Fibroblast of villous mesenchyme (primary cell): Measurements from ENCODE around the gene ODC1.

GRCh38 chr2:10446595-10447342, 1.4 kb downstream of the ODC1 start:
- CAGE, long polyA plus RNA, result no peak

DNA sequence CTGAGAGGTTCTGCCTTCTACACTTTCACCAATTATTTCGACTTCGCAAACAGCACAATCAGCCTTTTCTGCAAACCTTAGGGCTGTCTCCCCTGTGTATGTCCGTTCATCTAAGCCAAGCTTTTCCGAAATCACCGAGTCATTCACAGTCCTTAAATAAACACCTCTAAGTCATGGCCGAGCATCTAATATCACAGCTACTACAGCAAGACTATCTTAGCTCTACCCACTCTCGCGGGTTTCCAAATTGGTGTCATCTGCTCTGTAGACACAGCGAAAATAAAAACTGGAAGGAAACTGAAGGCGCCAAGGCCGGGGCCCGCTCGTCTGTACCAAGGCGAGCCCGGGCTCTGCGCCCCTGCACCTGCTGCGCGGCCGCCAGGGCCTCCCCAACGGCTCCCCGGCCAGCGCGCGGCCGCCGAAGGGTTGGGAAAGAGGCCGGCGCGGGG, 705 bp downstream of the ODC1 start:
- CAGE, long polyA plus RNA, result no peak

DNA sequence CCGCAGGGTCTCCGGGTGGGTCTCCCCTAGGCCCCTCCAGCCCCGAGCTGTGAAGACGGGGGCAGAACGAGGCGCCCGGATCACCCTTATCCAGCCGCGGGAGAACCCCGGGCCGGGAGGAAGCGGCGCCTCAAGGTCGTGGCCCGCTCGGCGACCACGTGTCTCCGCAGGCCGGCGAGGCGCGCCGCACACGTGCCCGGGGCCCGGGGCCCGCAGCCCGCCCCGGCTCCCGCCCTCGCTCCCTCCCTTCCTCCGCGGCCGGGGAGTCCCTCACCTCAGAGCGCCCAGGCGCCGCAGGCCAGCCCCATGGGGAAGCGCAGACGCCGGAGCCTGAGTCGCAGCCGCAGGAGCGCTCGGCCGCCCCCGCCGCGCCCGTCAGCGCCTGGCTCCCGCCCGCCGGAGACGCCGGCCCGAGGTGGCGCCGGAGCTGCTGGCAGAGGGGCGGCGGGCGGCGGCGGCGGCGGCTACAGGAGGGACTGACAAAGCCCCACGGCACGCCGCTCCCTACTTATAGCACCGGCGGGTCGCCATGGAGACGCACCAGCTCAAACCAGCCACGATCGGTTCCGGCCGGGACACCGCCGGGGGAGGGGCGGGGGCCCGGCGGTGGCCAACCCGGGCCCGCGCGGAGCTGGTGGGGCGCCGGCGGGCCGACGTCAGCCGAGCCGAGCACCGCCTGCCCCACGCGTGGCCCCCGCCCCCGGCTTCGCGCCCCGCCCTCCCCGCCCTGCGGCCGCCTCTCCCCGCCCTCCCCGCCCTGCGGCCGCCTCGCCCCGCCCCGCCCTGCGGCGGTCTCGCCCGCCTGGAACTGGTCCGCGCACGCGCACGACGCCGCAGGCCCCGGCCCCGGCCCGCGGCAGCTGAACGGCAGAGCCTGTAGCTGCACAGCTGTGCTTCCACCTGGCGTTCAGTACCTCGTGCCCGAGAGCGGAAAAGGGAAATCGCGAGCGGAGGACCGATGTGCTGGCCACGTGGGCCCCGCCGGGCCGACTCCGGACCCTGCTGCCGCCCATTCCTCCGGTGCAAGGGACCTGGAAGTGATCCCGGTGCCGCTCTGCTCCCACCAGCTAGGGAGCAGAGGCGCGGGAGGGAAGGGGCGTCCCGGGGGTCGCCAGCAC, at the start of gene ODC1:
Gene ODC1, minus strand, starts transcription at position 481 of the 1,118 bp plus-strand sequence.
- CAGE, long polyA plus RNA, result no peak

DNA sequence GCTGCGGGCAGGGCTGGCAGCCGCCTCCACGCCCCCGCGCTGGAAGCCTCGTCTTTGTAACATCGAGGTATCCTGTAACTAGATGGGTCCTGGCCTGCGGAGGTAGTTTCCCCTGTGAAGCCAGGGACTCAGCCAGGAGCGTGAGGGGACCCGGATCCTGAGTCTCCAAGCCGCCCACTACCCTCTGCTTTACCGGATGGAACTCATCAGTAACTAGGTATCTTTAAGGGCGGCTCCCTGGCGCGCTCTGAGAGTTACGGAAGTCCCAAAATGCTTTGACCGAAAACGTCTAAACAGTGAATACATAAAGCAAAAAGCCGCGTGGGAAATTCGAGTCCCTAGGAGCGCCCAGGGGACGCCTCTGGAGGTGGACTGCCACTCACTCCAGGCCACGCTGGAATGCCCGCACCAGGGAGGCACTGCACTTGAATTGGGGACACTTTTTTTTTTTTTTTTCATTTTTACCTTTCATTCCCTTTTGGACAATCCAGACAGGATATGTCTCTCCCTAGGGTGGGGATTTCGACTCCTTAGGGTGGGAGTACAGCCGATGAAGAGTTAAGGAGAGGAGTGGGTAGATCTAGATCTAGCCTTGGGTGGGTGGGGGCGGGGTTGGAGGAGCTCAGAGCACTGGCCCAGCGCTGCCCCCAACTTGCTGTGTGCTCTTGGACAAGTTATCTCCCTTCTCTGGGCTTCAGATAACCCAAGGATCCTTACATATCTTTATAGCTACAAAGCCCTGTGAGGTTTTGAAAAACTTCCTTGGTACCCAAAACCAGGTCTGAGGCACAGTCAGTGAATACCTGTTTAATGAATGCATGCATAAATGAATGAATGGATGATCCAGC, 1.1 kb upstream of the ODC1 start:
- CAGE, long polyA plus RNA, result no peak

DNA sequence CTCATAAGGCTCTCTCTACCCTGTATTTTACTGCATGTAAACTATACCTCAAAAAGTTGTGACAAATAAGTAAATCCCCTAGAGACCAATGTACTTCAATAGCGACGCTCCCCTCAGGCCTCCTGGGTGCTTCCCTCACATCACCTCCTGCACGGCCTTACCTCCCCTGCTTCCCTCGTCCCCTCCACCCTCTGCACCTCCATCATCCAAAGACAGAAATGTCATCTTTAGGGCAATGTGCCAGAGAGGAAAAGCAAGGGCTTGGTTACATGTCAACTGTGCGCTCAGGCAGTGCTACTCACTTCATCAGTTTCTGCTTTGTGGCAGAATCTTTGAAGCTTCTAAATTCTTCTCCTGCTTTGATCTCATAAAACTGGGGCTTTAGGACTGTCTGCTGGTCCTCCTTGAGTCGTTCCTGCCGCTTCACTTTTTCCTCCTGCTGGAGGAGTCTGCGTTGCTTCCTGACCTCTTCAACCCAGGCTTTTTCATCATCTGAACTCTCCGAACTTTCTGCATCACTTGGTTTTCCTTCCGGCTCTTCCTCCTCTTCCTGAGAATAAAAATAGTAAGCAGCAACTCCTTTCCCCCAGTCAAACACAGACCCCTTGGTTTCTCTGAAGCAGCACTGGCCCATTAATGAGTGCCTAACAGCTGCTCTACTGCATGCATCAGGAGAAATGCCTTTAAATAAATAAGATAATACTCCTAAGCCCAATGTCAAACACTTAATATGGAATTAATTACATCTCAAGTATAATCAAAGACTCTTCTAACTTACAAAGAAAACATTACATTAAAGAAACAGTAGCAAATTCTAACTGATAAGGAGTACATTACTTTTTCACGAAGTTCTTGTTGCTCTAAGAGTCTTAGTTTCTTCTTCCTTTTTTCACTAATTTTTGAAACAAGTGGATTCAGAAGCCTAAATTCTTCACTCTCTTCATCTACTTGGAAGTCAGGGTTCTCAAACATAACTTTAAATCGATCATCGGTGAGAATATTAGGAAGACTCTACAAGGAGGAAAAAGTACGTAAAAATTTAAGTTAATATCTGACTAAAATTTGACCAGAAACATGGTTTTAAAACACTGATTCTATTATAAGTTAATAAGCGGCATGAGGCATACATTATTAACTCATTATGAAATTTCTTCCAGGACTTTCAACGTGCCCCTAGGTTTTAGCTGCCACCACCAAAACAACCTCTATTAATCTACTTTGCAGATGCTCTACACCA, 100.6 kb downstream of the NOL10 start:
- CAGE, long polyA plus RNA, result no peak

DNA sequence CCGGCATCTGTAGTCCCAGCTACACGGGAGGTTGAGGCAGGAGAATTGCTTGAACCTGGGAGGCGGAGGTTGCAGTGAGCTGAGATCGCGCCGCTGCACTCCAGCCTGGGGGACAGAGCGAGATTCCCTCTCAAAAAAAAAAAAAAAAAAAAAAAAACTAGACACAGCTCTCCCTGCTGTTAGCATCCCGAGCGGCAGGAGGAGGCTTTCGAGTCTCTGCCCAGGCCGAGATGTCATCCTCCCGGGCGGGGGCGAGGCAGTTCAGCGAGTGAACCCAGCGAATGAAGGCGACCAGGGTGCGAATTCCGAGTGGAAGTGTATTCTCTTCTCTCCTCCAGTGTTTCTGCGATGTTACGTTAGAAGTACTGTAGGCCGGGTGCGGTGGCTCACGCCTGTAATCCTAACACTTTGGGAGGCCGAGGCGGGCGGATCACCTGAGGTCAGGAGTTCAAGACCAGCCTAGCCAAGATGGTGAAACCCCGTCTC, 552 bp upstream of the NOL10 start:
- CAGE, long polyA plus RNA, result no peak

DNA sequence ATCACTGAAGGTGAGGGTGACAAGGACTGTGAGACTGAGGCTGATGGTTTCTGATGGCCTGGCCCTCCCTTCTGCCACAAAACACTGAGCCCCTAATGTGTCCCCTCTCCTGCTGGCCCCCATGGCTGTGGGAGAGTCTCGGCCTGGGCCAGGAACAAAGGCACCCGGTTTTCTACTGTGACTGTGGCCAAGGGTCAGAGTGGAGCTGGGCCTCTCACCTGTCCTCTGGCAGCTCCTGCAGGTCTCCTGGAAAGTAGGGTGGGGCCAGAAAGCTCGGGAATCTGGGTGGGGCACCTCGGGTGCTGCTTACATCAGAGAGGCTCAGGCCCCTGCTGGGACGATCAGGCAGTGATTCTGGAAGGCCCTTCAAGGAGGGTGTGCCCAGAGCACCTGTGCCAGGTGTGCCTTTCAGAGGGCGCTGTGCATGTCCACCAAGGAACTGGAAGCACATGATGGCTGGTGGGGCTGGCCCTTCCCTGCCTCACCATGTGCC, 43.9 kb downstream of the ATP6V1C2 start:
- CAGE, long polyA plus RNA, result no peak

DNA sequence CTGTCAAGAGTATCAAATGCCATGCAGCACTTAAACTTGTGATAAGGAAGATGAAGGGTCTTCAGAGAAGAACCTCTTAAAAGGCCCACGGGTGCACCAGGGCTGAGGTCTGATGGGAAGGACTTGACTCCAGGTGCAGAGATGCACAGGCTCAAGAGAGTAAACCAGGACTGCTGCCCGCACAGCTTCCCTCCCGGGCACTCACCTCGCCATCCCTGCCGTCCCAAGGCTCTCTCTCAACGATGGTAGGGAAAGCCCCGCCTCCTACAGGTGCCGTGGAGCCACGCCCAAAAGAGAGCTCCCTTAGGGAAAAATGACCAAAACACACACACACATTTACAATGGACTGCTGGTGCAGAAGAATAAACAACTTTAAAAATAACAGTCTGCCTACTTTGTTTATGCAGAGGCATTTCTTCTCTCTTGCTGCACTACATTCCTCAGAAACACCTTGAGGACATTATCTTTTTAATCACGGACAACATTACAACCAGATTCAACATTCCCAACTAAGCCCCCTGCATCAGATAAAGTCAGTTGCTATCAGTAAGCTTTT, 27.8 kb downstream of the PDIA6 start:
- CAGE, long polyA plus RNA, result start-site peak on the minus strand centred at position 258 of the sequence, 96 bp wide, 687 and 722 reads in 2 replicates

GRCh38 chr2:10983071-10983968, 71.6 kb downstream of the KCNF1 start:
- CAGE, long polyA plus RNA, result no peak

DNA sequence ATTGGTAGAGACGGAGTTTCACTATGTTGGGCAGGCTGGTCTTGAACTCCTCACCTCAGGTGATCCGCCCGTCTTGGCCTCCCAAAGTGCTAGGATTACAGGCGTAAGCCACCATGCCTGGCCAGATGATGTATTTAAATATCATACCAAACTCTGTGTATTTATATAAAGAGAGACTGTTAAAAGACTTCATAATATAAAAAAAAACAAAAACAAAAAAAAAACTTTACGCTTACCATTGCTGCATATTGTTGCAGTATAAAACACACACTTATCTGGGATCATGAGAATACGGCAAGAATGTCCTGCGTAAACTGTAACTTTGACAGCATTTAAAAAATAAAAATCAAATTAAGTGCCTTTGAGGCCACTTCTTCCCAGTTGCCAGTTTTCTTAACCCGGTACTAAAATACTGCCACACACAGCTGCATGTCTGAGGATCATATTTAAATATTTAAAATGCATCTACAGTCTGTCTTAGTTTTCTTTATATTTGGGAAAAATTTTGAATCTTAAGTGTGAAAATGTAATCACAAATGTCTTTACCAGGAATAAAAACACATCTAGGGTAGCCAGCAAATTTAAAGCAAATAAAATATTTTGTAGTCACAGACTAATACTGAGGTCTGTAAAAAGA, 26.7 kb downstream of the SLC66A3 start:
- CAGE, long polyA plus RNA, result no peak

GRCh38 chr2:11192155-11192957, 37.1 kb downstream of the SLC66A3 start:
- CAGE, long polyA plus RNA, result no peak

DNA sequence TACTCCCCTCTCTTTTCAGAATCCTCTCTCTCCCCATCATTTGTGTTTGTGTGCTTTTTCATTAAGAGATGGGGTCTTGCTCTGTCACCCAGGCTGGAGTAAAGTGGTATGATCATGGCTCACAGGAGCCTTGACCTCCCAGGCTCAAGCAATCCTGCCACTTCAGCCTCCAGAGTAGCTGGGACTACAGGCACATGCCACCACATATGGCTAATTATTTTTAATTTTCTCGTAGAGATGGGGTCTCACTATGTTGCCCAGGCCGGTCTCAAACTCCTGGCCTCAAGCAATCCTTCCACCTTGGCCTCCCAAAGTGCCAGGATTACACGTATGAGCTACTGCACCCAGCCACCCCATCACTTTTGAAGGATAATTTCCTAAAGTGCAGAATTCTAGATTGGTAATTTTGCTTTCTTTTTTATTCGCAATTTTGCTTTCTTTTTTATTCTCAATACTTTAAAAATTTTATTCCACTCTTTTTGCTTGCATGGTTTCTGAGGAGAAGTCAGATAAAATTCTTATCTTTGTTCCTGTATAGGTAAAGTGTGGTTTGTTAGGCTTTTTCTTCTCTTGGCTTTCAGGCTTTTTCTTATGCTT, 74.6 kb downstream of the ROCK2 start:
- CAGE, long polyA plus RNA, result no peak

DNA sequence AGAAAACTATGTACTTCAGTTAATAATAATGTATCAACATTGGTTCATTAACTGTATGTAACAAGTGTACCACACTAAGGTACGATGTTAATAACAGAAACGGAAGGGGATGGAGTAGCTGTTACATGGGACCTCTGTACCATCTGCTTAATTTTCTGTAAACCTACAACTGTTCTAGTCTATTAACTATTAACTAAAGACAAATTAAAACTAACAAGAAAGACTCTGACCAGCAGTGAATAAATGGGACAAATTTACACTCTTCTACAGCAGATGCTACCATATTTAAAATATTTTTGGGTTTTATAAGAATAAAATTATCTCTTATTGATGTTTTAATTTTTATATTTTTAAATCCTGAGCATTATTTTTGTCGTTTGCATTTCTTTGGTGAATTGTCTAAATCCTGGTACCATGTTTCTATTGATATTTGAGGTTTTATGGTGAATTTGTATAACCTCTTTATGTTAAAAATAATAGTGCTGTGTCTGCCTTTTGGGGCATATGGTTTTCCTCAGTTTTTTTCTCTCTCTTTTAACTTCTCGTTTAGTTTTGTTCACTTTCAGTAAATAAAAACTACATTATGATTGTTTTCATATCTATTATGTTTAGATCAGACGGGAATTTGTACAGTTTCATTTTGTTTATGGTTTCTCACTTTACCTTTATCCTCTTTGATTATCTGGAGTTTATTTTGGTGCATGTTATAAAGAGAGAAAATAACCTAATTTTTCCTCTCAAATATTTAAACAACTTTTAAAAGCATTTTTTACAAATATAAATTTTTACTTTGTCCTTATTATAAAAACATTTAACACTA, 31.1 kb downstream of the ROCK2 start:
- CAGE, long polyA plus RNA, result no peak

DNA sequence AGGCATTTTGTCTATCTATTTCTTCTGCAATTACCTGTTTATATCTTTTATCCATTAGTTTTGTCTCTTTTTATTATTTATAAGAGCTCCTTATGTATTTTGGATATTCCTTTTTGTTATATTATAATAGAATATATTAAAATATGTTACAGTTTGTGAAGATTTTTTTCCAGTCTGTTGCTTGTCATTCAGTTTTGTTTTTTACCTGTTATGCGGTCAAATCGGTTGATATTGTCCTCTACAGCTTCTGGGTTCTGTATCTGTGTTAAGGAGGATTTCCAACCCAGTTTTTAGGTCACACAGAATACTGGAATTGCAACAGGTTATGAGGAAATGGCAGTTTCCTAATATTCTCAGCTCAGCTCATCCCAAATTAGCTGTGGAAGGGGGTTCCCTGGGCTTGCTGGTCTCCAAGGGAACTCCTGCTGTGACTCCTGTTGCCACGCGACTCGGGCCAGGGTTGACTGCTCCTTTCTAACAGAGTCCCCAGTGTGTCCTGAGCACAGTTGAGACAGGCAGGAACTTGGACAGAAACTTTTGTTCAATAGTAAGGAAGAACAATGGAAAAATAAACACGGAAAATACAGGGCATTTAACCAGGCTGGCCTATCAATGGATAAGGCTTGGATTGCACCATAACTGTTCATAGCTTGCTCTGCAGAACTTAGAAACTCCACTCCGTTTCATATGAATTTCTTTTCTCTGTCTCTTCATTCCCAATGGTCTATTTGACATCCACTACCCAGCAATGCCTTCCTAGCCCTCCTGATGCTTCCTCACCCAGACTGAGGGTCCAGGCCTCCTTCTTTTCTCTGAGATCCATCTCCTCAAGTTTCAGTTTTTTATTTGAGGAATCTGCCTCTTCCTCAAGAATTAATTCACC, 3.8 kb upstream of the ROCK2 start:
- CAGE, long polyA plus RNA, result no peak

DNA sequence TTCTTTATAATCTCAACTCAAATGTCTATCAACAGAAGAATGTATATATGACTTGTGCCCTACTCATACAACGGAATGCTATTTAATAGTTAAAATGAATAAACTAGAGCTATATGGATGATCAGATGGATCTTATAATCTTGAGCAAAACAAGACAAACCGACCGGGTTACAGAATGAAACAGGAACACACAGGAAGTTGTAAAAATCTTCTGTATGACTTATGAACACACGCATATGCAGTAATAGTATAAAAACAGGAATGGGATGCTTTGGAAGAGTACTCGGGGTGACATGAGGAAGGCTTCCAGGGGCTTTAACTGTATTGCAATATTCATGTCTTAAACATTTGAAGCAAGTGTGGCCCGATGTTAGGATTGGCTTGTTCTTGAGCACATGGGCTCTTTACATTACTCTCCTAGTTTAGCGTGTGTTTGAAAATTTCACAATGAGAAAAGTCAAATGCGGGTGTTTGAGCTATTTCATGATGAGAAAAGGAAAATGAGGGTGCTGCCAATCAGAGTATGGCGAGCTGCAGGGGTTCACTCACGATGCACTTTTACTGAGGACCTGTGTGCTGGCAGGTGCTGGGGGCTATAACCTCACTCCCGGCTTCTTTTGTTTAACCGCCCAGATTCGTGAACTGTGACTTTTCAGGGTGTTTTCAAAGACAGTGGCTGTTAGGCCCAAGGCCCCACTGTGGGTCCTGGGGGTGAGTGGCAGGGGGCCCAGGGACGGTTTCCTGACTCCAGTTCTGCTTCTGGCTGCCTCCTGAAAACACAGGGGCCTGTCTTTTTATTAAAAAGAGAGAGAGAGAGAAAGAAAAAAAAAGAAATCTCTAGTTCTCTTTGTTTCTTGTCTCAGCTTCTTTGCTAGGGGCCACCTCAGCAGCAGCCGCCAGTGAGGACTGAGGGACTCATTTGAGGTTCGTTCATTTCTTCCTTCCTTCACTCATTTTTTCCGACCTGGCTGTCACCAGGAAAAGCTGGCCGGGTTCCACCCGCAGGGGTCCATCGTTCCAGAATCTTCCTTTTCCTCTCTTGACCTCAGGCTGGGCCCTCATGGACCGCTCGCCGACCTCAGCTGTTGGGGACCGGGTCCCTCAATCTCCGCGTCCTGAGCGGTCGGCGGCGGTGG, 15.2 kb upstream of the E2F6 start:
- CAGE, long polyA plus RNA, result no peak

DNA sequence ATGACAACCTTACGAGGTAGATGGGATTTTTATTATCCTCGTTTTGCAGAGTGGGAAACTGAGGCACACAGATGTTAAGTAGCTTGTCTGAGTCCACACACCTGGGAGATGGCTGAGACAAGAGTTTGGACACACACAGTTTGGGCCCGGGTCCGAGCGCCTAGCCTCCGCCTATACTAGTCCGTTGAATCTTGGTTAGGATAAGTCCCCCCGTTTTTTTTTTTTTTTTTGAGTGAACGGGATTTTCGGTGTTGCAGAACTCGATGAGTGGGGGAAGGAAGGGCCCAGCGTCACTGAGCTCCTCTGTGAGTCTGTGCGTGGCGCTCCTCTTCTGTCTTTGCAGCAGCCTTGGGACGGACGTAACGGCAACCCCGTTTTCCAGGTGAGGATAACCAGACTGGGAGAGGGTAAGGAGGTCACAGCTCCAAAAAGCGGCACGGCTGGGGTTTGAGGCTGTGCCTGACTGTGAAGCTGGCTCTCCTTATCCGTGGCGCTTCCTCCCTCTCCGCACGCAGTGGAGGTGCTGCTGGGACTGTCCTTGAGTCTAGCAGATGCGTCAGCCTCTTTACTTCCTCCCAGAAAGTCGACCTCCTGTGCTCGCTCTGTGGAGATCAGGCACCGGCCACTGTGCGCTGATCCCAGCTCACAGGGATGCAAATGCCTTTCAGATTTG, 29.8 kb upstream of the E2F6 start:
- CAGE, long polyA plus RNA, result no peak

DNA sequence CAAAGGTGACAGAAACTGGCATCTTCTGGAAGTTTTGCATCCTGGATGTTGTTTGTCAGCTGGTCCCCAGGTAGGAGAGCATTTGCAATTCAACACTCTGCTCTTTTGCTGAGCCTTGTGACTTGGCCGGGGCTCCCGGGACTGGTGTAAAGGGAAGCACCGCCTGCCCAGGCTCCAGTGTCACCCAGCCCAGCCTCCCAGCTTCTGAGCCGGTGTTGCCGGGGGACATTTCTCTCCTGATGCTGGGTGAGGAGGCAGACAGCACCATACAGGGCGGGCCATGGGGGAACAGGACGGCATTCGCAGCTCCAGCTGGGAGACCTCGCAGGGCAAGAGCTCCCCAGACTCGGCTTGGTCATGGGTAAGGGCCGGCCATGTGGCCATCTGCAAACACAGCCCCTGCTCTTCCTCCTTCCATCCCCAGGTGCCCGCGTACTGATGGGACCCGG, 7.4 kb upstream of the NTSR2 start:
- CAGE, long polyA plus RNA, result no peak

DNA sequence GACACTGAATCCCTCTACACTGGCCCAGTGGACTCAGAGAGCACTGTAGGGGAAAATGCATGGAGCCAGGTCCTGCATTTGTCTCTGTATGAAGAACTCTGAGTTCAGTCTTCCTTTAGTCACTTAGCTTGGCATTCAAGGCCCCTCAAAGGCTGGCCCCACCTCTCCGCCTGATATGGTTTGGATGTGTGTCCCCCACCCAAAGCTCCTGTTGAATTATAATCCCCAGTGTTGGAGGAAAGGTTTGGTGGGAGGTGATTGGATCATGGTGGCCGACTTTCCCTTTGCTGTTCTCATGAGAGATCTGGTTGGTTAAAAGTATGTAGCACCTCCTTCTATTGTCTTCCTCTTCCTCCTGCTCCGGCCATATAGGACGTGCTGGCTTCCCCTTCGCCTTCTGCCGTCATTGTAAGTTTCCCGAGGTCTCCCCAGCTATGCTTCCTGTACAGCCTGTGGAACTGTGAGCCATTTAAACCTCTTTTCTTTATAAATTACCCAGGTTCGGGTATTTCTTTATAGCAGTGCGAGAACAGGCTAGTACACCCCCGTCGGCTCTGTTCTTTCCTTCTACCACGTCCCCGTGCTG, 11.2 kb upstream of the NTSR2 start:
- CAGE, long polyA plus RNA, result no peak

DNA sequence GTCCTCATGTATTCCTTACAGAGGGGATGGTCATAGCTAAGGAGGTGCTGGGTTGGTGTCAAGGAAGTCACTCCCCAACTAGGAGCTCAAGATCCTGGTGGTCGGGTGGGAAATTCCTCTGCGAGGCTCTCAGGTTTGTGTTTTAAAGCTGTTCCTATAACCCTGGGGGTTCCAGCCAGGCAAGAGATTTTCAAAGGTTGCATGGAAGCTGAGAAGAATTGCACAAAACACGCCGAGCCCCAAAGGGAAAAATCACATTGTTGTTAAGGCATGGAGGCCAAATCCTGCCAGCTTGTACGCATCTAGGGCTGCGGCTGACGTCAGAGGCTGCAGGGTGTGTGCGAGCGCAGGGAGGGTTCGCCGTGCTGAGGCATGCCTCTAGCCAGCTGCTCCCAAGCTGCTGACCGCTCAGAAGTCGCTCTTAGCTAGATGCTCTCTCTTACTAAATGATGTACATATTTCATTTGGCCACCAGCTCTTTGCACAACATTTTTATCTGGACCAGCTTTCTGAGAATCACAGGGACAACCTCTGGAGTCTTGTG, 191.7 kb downstream of the LPIN1 start:
- CAGE, long polyA plus RNA, result no peak

DNA sequence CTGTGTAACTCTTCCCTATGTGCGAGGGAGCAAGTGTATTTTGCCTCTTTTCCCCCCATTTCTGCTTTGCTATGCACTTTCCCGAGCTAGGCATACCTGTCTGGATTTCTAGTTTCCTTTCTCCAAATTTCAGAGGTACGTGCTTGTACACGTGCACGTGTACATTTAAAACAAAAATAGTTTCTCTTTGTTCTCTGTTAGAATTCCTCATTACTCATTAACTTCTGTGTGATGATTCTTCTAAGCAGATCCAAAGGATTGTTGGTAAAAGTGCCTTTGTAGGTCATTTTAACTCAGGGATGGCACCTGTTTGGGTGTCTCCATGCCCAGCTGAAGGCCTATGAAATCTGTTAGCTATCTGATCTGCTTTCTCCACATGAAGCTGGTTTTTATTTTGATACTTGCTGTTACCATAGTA, 264.3 kb downstream of the LPIN1 start:
- CAGE, long polyA plus RNA, result no peak